Mammary microvascular endothelial cell (primary cell): Measurements from ENCODE around the genes SMIM42, CD1B, OR10K1, FCRL6 and SLAMF6.

DNA sequence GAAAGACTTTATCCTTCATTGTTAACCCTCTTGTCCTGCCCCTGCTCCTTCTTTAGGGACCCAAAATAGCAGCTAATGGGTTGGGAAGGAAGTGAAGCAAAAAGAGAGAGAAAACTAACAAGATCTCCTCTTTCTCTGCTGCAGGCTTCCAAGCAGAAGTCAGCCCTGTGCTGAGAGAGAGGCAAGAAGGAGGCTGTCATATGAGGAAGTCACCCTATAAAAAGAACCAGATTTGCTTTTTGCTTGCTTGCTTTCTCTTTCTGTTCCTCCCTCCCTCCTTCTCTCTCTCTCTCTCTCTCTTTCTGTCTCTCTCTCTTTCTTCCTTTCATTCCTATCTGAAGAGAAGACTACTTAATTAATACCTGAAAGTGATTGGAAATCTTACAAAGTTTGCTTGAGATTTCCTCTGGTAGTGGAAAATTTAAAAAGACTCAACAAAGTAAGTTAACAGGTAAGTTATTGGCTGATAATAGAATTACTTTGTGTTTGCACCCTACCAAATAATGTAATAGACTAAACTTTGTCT is 7.9 kb upstream of the CD5L start:
- RAMPAGE, long total RNA: no peak

GRCh38 chr1:158112894-158113921 is 14.9 kb downstream of the SMIM42 start:
- RAMPAGE, long total RNA: no peak

- RAMPAGE, long total RNA: no peak
Measured at GRCh38 chr1:158128006-158128517, at the start of gene SMIM42. SMIM42 (minus strand) TSS chr1:158128301.

DNA sequence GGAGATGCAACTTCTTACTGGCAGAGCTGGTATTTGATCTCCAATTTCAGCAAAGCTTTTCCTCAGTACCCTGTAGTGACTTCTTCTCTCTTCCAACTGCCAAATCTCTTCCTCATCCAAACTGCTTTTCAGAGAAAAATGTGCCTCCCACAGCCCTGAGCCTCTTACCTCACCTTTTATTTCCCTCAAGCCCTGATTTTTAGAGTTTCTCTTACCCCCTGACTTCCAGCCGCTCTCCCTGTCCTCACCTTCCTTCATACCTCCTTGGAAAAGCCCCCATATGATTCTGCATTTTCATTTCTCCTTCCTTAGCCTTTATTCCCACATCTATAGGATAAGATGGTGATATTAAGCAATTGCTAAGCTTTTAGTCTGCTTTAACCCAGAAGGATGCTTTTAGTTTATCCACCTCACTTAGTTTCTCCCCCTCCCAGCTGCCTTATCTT is at the start of gene CD1B:
Gene CD1B, minus strand, starts transcription at position 101 of the 446 bp plus-strand sequence.
- RAMPAGE, long total RNA: no peak

GRCh38 chr1:158461577-158461976 is at the start of gene OR10K1:
OR10K1 (plus strand) TSS chr1:158461834.
- RAMPAGE, long total RNA: no peak

DNA sequence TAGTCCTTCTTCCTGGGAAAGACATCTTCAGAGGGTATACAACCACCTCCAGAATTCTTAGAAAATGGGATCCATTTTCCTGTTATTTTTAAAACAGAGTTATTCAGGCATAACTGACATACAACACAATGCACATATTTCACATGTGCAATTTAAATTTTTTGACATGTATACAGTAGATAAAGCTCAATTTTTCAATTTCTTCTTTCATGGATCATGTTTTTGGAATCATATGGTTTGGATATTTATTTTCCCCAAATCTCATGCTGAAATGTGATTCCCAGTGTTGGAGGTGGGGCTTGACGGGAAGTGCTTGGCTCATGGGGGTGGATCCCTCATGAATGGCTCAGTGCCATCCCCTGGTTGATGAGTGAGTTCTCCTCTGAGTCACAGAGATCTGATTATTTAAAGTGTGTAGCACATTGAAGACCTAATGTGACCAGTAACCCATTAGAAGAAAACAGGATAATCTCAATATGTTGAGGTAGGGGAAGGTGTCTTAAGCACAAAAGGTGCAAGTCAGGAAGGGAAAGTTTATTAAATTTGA is 2.0 kb downstream of the PYDC5 start:
- RAMPAGE, long total RNA: no peak

- RAMPAGE, long total RNA: no peak
Measured at GRCh38 chr1:159051294-159052074, 25.1 kb downstream of the AIM2 start.

GRCh38 chr1:159076634-159076712 is 93 bp downstream of the AIM2 start:
- RAMPAGE, long total RNA: no peak

DNA sequence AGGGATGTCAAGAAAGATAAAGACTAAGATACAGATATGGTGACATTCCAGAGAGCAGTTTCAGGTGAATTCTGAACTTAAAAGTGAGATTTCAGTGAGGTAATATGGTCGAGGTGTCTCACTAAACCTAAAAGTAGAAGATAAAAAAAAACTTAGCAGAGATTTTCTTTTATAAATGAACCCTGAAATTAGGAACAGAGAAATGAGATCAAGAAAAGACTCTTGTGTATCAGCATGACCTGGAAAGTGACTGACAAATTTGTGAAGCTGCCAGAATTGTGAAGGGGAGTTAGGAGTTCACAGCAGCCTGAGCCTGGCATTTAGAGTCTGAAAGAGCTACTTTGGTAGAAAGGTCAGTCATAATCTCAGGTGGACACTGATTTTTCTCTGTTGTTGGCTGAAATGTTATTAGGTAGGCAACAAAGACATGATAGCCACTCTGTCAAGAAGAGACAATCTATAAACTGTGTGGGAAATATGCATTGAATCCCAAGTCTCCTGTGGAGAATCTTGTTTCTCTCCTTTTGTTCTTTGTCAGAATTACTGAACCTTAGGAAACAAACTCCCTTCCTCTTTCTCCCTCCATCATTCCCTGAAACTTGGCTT is 4.4 kb upstream of the APCS start:
- RAMPAGE, long total RNA: no peak

GRCh38 chr1:159593610-159594442 is 6.2 kb downstream of the APCS start:
- RAMPAGE, long total RNA: no peak

DNA sequence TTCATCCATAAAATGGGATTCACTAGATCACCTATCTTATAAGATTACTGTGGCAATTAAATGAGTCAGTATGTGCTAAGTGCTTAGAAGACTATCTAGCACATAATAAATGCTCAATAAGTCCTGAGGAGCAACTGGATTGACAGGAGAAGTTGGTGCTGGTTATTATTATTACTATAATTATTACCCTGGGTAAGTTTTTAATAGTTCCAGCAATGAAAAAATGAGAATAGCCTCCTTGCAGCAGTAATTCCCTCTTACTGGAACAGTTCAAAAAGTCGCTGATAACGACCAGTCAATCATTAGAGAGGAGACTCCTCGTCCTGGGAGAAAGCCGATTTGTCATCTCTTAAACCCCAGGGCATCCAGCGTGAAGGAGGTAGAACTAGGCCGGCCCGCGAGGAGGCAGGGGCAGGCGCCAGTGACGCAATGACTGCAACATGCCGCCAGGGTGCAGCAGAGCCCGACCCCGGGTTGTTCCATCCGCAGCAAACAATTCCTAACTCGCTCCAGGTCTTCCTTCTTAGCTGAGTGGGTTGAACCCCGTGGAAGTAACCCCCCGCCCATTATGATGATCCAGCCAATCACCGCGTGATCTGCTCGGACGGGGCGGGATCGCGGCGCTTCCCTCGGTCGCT is 407 bp upstream of the DUSP23 start:
- RAMPAGE, long total RNA: no peak

GRCh38 chr1:159802217-159802655 is at the start of gene FCRL6:
FCRL6 (plus strand) TSS chr1:159802360.
- RAMPAGE, long total RNA: no peak

DNA sequence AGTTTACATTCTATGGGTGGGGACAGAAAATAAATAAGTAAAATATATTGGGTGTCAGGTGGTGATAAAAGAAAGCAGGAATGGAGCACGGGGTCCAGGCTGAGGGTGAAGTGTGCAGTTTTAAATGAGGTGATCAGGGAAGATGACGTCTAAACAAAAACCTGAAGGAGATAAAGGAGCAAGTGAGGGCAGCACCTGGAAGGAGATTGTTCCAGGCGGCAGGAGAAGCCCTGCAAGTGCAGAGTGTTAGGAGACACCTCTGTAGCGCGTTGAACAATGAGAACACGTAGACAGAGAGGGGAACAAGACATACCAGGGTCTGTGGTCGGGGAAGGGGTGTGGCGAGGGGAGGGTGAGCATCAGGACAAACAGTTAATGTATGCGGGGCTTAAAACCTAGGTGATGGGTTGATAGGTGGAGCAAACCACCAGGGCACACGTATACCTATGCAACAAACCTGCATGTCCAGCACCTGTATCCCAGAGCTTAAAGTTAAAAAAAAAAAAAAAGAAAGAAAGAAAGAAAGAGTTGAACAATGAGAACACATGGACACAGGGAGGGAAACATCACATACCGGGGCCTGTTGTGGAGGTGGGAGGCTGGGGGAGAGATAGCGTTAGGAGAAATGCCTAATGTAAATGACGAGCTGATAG is 10.6 kb downstream of the TAGLN2 start:
- RAMPAGE, long total RNA: no peak

DNA sequence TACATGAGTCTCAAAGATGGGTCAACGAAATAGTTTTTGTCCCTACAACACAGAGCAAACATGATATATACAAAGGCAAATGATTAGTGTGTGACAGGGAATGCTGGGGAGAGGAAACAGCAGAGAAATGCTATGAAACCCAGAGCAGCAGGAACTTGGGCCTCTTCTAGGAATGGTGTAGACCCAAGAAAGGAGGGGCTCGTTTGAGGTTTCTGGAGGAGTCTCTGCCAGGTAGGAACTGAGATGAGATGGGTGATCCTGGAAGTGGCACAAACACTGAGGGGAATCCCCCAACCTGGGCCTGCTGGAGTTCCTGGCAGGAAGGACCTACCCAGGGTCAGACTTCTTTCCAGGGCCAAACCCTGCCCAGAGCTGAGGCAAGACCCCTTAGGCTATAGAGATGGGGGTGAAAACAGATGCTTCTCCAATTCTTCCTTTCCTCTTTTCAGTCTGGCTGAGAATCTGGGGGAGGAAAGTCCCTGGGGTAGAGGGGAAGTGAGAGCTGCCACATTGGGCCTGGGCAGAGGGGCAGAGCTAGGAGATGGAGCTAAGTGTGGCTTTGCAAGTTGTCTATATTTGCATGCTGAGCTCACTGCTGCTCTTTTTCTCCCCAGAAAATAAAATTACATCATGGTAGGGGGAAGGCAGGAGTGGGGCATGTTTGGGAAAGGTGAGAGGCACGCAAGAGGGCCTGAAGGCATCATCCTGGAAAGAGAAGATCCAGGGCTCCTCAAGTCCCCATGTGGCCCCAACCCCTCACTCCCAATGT is 833 bp upstream of the PEA15 start:
- RAMPAGE, long total RNA: no peak

DNA sequence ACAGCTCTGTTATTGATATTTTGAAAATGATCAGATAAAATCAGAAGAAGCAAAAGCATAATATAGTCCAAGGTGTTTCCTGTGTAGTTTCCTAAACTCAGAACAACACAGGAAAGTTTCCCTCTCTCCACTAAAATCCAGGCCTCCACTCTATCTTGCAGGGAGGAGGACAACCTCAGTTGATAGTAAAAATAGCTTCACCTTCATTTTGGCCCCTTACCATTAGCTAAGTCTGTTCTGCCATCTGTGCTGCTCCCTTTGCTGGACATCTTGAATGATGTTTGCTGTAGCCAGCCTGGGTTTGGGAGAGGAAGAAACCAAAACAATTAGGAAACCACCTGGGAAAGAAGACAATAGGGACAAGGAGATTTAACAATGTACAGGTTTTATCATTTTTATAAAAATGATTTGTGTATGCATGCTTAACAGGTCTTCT is 18.6 kb downstream of the DCAF8 start:
- RAMPAGE, long total RNA: no peak

- RAMPAGE, long total RNA: no peak
Measured at GRCh38 chr1:160453473-160454028, 53.2 kb downstream of the VANGL2 start.

DNA sequence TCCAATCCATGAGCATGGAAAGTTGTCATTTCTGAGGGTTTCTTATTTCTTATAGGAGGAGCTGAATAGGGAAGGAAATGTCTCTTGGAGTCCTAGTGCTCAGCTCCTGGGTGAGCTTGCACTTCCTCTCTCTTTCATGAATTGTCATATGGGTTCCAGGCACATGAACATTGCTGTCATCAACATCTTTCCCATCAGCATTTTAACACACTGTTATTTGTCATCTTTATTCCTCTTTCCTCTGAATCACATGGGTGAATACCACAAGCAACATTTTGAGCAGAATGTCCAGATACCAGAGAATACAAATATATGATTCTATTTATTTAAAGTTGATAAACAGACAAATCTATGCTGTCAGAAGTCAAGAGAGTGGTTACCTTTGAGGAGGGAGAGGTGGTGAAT is 23.4 kb downstream of the SLAMF6 start:
- RAMPAGE, long total RNA: no peak

DNA sequence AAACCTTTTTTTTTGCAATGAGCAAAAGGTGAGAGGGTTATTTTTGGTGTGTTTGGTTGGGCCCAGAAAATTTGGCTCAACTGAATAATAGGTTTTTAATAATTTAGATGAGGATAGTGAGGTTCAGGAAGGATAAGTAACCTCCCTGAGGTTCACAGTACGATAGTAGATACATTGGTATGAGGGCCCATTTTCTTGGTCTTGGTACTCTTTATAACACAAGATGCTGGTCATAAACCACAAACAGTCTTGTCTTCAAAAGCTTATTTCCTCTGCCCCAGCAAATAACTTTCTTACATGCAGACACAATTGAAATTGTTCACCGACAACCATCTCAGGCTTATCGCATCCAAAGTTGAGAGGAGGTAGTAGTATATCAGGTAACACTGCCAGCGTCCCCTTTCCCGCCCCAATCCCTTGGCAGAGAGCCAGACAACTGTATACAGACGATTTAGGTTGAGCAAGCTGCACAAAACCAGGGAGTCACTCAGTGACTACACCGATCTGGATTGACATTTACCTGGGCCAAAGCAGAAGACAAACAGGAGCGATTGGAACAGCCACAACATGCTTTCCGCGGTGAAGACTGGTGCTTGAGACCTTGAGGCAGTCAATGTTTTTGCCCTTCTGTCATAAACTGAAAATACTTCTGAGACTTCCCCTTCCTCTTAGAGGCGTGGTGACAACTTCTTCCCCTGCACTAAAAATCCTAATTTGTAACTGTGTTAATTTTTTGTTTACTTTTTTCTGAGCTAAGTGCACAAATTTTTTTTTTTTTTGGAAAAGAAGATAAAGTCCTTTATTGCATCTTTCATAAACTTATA is at the start of gene SLAMF6:
Gene SLAMF6, minus strand, starts transcription at position 632 of the 824 bp plus-strand sequence.
- RAMPAGE, long total RNA: no peak

GRCh38 chr1:160540113-160540620 is 17.1 kb upstream of the SLAMF6 start:
- RAMPAGE, long total RNA: no peak

DNA sequence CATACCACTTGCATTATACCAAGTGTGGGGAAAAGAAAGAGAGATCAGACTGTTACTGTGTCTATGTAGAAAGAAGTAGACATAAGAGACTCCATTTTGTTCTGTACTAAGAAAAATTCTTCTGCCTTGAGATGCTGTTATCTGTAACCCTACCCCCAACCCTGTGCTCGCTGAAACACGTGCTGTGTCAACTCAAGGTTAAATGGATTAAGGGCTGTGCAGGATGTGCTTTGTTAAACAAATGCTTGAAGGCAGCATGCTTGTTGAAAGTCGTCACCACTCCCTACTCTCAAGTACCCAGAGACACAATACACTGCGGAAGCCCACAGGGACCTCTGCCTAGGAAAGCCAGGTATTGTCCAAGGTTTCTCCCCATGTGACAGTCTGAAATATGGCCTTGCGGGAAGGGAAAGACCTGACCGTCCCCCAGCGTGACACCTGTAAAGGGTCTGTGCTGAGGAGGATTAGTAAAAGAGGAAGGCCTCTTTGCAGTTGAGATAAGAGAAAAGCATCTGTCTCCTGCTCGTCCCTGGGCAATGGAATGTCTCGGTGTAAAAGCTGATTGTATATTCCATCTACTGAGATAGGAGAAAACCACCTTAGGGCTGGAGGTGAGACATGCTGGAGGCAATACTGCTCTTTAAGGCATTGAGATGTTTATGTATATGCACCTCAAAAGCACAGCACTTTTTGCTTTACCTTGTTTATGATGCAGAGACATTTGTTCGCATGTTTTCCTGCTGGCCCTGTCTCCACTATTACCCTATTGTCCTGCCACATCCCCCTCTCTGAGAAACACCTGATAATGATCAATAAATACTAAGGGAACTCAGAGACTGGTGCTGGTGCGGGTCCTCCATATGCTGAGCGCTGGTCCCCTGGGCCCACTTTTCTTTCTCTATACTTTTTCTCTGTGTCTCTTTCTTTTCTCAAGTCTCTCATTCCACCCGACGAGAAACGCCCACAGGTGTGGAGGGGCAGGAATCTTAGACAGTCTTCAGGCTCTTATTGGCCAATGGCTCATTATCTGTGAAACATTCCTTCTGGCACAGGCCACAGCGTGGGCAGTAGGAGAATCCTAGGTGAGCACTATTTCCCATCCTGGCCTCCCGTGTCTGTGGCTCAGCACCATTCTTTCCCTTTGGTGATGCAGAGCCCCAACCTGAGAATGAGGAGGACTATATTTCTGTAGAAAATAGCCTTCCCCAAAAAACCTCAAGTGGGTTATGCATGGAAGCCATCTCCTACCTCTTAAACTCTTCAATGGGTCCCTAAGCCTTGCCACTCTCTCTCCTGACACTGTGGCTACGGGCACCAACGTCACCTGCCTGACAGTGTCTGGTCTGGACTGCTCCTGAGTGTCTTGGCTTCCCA is 5.8 kb upstream of the SLAMF1 start:
- RAMPAGE, long total RNA: no peak